ENCODE measurements around a stretch of chr10.

DNA sequence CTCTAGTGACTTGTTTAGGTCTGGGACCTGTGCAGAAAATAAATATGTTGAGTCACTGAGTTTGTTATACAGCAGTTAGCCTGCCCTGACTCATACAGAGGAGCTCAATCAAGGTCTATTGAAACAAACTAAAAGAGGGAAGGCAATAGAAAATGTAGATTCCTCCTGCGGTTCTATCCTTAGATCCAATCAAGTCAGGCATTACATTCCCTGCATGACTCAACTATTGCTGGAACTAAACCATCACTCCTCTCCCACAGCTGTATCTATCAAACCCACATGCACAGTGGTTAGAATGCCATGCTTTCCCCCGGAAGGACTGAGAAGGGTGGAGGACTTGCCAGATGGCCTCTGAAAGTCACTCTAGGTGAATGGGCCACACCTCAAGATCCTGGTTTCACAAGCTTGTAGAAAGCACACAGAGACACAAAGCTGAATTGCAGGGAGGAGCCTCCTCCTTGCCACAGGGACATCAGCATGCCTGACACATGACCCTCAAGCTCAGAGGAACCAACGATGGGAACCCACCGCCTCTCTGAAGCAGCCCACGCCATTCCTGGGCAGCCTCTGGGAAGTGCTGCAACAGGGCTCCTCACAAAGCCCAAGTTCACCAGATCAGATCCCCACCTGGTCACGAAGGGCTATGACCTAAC, 73.8 kb downstream of the SH3PXD2A start:
- PRO-cap: no peak
- RAMPAGE, long total RNA, 3 experiments: no peak in any of the 3 experiments

GRCh38 chr10:103836449-103836775, 19.0 kb downstream of the SH3PXD2A start:
- PRO-cap: no peak
- RAMPAGE, long total RNA, 3 experiments: no peak in any of the 3 experiments

- PRO-cap: no peak
- RAMPAGE, long total RNA, 3 experiments: no peak in any of the 3 experiments
Observed at GRCh38 chr10:103968509-103968751, 1.5 kb downstream of the SLK start.

- PRO-cap: no peak
- RAMPAGE, long total RNA, 3 experiments: no peak in any of the 3 experiments
Observed at GRCh38 chr10:104033056-104034018, 52.3 kb downstream of the COL17A1 start.

GRCh38 chr10:104076834-104077336, 8.8 kb downstream of the COL17A1 start:
- PRO-cap: no peak
- RAMPAGE, long total RNA, 3 experiments: no peak in any of the 3 experiments

GRCh38 chr10:104122199-104122328, 93 bp downstream of the SFR1 start:
- PRO-cap: no peak
- RAMPAGE, long total RNA, 3 experiments: no peak in any of the 3 experiments

GRCh38 chr10:104221848-104222156, 10.4 kb downstream of the CFAP43 start:
- PRO-cap: no peak
- RAMPAGE, long total RNA, 3 experiments: no peak in any of the 3 experiments

GRCh38 chr10:104246941-104247472, 7.7 kb upstream of the GSTO1 start:
- PRO-cap: no peak
- RAMPAGE, long total RNA, 3 experiments: no peak in any of the 3 experiments

DNA sequence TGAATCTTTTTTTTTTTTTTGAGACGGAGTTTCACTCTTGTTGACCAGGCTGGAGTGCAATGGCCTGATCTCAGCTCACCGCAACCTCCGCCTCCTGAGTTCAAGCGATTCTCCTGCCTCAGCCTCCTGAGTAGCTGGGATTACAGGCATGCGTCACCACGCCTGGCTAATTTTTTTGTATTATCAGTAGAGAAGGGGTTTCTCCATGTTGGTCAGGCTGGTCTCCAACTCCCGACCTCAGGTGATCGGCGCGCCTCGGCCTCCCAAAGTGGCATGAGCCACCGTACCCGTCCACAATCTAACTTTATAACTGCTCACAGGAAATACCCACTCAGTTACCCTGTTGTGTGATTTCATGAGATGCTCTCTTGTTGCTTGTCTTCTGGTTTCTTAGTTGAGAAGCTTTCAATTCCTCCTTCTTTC, 1.3 kb upstream of the GSTO2 start:
- PRO-cap: no peak
- RAMPAGE, long total RNA, 3 experiments: no peak in any of the 3 experiments

- PRO-cap: no peak
- RAMPAGE, long total RNA, 3 experiments: no peak in any of the 3 experiments
Observed at GRCh38 chr10:104268101-104268329, 969 bp upstream of the GSTO2 start.

DNA sequence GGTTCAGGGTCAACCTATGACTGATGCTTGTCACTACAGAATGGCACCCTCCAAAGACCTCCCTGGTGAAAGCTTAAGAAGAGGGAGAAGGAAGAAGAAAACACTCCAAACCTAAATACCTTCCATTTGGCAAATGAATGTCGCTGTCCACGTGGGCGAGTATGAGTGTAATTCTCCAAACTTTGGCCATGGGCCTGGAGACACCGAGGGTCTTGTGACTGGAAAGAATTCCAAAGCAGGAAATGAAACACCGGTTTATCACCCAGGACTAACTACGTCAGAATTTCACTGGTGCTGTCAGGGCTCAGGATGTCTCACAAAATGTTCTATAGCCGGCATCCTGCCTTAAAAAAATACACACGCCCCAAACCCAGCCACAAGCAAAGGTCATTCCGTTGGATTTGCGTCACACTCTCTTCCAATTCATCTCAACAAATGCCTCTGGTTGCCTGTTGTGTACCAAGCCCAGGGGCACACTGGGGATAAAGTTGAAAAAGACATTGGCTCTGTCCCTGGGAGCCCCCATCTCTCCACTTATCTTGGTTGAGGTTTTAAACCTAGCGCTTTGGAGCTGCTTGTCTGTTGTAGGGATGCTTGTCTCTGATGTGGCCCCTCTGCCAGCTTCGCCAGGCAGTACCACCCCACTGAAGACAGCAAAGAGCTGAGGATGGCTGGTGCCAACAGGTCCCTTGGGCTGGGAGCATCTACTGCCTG, 31.1 kb downstream of the GSTO2 start:
- PRO-cap: no peak
- RAMPAGE, long total RNA, 3 experiments: no peak in any of the 3 experiments

GRCh38 chr10:104640206-104641029, 672 bp upstream of the SORCS3 start:
- PRO-cap: bidirectional peak, plus-strand start at chr10:104640632, minus-strand start at chr10:104640525
- RAMPAGE, long total RNA, 3 experiments: no peak in any of the 3 experiments

DNA sequence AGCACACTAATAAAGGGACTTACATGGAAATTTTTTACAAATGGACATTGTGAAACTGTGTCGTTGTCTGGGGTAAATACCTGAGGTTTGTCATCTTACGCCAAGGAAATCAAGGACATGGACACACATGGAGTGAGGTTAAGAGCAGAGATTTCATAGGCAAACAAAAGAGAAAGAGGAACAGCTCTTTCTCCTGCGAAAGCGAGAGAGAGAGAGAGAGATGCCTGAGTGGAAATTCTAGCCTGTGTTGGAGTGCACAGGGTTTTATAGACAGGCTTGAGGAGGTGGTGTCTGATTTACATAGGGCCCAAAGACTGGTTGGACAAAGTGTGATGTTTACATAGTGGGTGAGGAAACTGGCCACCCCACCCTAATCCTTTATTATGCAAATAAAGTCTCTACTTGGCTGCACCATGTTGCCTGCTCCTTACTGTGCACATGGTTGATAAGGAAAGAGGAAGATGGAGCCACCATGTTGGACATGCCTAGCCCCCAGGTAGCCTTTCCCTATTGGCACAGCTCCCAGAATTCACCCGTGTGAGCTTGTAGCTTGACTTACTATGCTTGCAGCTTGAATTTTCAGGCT, 967.8 kb upstream of the SORCS1 start:
- PRO-cap: no peak
- RAMPAGE, long total RNA, 3 experiments: no peak in any of the 3 experiments

- PRO-cap: no peak
- RAMPAGE, long total RNA, 3 experiments: no peak in any of the 3 experiments
Observed at GRCh38 chr10:108465683-108466824, 1301.5 kb upstream of the SORCS1 start.

GRCh38 chr10:109895410-109896109, 27.8 kb downstream of the XPNPEP1 start:
- PRO-cap: no peak
- RAMPAGE, long total RNA, 3 experiments: no peak in any of the 3 experiments

- PRO-cap: no peak
- RAMPAGE, long total RNA, 3 experiments: no peak in any of the 3 experiments
Observed at GRCh38 chr10:110086561-110086811, 78.7 kb downstream of the ADD3 start.

- PRO-cap: no peak
- RAMPAGE, long total RNA, 3 experiments: no peak in any of the 3 experiments
Observed at GRCh38 chr10:110304123-110304641, 538 bp downstream of the SMNDC1 start.

DNA sequence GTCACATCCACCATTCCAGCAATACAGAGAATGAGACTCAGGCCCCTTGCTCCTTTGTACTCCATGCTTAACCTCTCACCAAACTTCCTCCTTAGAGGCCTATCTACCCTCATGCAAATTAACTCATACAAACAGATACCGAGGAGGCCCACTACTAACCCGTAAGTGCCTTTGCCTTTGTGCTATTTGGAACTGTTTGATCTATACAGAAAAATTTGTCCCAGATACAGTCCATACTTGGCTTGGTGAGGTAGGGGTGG, 87.8 kb upstream of the DUSP5 start:
- PRO-cap: no peak
- RAMPAGE, long total RNA, 3 experiments: no peak in any of the 3 experiments

DNA sequence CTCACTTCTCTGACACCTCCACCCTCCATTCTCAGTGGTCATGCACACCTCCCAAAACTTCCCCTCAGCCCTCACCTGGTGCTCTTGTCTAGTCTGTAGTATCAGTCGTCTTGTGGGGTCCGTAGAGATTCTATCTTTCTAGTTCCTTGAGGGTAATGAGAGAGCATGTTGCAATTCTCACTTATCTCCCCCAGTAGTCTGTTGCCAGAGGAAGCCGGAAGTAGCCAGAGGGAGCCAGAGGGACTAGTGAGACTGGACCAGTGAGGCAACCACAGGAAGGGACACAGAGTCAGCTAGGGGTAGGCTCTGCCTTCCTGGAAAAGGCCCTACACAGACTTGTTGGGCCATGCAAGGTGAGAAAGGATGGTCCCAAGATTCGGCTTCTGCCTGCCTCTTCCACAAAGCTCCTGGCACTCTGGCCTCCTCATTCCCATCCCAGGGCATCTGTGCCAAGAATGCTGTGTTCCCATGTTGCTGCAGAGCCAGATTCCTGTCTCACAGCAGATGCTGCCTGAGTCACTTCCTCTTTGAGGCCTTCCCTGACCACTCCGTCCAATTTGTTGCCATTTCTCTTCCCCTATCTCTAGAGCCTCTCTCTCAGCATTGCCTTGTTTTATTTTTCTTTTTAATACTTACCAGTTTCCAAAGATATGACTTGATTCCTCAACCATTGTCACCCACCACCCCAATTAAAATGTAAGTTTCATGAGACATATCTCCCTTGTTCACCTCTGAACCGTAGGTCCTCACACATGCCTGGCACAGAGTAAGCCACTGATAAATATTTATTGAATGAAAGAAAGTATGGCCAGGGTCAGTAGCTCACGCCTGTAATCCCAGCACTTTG, 50.5 kb upstream of the DUSP5 start:
- PRO-cap: no peak
- RAMPAGE, long total RNA, 3 experiments: no peak in any of the 3 experiments

- PRO-cap: no peak
- RAMPAGE, long total RNA, 3 experiments: no peak in any of the 3 experiments
Observed at GRCh38 chr10:110499047-110499982, 1.6 kb downstream of the DUSP5 start.